Daoy (cell line): ENCODE measurements around a stretch of chr14.

GRCh38 chr14:100734115-100735244 is 7.8 kb downstream of the DLK1 start:
- RAMPAGE, long total RNA = no peak

GRCh38 chr14:100900176-100900789 is 3.2 kb downstream of the RTL1 start:
- RAMPAGE, long total RNA = no peak

DNA sequence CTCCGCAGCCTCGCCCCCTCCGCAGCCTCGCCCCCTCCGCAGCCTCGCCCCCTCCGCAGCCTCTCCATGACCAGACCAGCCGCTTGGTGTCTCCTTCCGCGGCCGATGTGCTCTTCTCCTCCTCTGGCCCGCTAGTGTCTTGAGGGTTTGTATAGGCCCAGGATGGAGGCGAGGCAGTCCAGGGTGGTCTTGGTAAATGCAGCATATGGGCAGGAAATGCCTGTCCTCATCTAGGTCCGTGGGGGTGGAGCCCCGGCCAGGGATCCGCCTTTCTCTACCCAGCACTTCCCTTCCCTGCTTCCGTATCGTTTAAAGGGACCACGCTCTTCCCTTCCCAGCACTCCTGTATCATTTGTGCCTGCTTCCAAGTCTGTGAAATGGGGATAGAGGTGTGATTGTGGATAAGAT is 326.6 kb upstream of the RTL1 start:
- RAMPAGE, long total RNA = no peak

- RAMPAGE, long total RNA = no peak
Observed at GRCh38 chr14:101402886-101403733, 358.4 kb upstream of the PPP2R5C start.

GRCh38 chr14:101496338-101496929 is 265.1 kb upstream of the PPP2R5C start:
- RAMPAGE, long total RNA = no peak

- RAMPAGE, long total RNA = no peak
Observed at GRCh38 chr14:101560898-101561719, 200.4 kb upstream of the PPP2R5C start.

GRCh38 chr14:101583980-101584546 is 177.4 kb upstream of the PPP2R5C start:
- RAMPAGE, long total RNA = no peak

DNA sequence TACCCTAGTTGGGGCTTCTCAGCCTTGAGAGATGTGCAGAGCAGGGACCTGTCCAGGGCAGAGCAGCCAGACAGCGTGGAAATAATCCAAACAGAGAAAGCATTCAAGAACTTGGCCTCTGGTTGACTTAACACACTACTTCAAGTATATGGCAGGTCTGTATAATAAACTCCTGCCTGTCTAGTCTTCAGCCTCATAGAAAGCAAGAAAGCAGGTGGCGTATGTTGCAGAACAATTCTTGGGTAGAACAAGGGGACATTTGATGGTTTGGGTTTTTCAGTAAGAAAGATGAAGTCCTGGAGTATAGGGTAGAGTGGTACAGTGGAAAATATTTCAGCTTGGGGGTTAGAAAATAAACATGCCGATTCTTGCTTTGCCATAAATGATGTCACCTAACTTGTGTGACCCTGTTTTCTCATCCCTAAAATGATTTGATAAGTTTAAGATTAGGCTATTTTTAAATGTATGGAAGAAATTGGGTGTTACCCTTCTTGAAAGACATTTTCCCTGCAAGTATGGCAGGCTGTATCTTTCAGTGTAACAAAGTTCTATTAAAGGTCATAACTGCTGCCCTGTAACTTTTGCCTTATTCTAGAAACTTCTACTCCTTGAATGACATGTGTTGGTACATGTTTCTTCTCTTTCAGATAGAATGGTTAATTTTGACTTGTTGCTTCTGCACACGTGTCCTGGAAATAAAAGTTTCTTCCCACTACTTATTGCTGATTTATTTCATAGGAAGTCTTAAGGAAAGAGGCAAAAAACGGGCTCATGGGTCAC is 4.7 kb downstream of the PPP2R5C start:
- RAMPAGE, long total RNA = no peak

DNA sequence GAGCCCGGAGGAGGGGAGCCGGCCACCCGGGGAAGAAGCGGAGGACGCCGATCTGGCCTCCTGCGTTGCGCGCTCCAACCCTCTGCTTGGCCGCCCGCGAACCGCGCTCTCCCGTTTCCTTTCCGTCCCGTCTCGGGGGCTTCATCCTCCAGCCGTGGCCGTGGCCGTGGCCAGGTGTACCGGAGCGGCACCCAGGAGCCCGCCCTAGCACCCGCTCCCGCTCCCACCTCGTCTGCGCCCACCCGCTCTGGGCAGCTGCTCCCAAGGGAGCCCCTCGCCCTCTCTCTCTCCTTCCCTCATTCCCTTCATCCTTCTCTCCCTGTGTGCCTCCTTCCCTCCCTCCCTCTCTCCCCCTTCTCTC is 20.2 kb downstream of the PPP2R5C start:
- RAMPAGE, long total RNA = no peak

DNA sequence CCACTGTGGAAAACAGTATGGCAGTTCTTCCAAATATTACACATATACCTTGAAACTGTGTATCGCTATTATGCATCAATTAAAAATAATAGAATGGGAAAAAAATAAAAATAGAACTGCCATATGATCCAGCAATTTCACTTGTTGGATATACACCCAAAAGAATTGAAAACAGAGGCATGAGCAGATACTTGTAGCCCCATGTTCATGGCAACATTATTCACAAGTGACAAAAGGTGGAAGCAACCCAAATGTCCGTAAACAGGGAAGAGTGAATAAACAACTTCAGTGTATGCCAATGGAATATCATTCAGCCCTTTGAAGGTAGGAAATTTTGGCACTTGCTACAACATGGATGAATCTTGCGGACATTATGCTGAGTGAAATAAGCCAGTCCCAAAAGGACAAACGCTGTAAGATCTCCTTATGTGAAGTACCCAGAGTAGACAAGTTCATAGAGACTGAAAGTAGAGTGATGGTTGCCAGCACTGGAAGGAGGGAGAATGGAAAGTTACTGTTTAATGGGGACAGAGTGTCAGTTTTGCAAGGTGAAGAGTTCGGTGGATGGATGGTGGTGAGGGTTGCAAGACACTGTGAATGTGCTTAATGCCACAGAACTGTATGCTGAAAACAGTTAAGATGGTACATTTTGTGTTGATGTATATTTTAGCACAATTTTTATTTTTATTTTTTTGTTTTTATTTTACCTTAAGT is 44.1 kb downstream of the PPP2R5C start:
- RAMPAGE, long total RNA = no peak

DNA sequence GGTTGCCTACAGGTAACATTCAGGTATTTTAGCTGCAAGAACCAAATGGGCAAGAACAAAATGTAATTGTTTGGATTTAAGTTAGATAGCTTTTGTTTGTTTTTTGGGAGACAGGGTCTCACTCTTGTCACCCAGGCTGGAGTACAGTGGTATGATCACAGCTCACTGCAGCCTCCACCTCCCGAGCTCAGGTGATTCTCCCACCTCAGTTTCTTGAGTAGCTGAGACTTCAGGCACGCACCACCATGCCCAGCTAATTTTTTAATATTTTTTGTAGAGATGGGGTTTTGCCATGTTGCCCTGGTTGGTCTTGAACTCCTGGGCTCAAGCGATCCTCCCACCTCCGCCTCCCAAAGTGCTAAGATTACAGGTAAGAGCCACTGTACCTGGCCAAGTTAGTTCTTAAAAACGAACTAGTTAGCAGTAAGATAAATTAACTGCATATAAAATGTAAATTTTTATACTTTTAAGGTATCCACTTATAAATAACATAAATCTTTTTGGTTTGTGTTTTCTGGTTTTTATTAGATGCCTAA is 49.8 kb downstream of the PPP2R5C start:
- RAMPAGE, long total RNA = no peak

GRCh38 chr14:101816004-101816631 is 54.6 kb downstream of the PPP2R5C start:
- RAMPAGE, long total RNA = no peak

GRCh38 chr14:101851700-101852219 is 90.3 kb downstream of the PPP2R5C start:
- RAMPAGE, long total RNA = no peak

- RAMPAGE, long total RNA = no peak
Observed at GRCh38 chr14:101875692-101876424, 88.5 kb upstream of the DYNC1H1 start.

- RAMPAGE, long total RNA = no peak
Observed at GRCh38 chr14:101929504-101929885, 34.9 kb upstream of the DYNC1H1 start.

DNA sequence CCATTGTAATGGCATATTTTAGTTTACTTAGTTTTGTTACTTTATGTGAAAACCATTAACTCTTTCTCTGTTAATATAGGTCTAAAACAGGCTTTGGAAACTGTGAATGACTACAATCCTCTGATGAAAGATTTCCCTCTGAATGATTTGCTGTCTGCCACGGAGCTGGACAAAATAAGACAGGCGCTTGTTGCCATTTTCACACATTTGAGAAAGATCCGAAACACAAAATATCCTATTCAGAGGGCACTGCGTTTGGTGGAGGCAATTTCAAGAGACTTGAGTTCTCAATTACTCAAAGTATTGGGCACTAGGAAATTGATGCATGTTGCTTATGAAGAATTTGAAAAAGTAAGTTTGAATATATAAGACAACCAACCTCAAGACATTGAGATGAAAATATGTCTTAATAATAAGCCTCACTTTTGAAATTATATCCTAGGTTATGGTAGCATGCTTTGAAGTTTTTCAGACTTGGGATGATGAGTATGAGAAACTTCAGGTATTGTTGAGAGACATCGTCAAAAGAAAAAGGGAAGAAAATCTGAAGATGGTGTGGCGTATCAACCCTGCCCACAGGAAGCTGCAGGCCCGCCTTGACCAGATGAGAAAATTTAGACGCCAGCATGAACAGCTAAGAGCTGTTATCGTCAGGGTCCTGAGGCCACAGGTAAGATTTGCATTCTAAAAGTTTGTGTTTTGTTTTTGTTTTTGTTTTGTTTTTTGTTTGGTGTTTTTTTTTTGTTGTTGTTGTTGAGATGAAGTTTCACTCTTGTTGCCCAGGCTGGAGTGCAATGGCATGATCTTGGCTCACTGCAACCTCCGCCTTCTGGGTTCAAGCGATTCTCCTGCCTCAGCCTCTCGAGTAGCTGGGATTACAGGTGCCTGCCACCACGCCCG is 18.8 kb downstream of the DYNC1H1 start:
- RAMPAGE, long total RNA = no peak

GRCh38 chr14:101994057-101994552 is 29.7 kb downstream of the DYNC1H1 start:
- RAMPAGE, long total RNA = no peak

- RAMPAGE, long total RNA = no peak
Observed at GRCh38 chr14:102077326-102077800, 9.5 kb downstream of the HSP90AA1 start.

GRCh38 chr14:102078594-102079791 is 7.9 kb downstream of the HSP90AA1 start:
- RAMPAGE, long total RNA = no peak

DNA sequence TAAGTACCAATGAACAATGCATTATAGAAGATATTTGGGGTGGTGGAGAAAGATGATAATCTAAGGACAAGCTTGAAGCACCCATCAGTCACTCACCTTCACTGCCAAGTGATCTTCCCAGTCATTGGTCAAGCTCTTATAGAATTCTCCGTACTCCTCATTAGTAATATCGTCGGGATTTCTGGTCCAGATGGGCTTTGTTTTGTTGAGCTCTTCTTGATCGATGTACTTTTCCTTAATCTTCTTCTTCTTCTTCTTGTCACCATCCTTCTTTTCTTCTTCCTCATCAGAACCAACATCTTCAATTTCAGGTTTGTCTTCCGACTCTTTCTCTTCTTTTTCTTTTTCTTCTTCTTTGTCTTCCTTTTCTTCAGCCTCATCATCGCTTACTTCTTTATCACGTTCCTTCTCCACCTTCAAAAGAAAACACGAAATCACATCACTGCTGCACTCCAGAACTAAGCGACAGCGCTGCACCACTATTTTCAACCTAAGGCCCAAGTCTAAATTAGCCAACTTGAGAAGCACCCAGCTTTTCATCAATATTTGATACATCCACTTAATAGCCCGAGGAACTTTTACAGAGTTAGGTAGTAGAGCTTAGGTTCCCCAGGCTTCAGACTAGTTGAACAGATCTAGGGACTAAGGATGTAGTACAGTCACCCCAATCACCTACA is 2.1 kb downstream of the HSP90AA1 start:
- RAMPAGE, long total RNA = no peak